Heart left ventricle (tissue), 7 donors: ENCODE results near the gene APOA4.

GRCh38 chr11:114161760-114162514 lies 102.4 kb downstream of the ZBTB16 start:
- PRO-cap, 6 experiments, result no peak in any of the 6 experiments
- RAMPAGE, long total RNA, 2 experiments, result no peak in any of the 2 experiments
- RRBS, result no CpG with 5 or more reads among the region's 7 CpGs

DNA sequence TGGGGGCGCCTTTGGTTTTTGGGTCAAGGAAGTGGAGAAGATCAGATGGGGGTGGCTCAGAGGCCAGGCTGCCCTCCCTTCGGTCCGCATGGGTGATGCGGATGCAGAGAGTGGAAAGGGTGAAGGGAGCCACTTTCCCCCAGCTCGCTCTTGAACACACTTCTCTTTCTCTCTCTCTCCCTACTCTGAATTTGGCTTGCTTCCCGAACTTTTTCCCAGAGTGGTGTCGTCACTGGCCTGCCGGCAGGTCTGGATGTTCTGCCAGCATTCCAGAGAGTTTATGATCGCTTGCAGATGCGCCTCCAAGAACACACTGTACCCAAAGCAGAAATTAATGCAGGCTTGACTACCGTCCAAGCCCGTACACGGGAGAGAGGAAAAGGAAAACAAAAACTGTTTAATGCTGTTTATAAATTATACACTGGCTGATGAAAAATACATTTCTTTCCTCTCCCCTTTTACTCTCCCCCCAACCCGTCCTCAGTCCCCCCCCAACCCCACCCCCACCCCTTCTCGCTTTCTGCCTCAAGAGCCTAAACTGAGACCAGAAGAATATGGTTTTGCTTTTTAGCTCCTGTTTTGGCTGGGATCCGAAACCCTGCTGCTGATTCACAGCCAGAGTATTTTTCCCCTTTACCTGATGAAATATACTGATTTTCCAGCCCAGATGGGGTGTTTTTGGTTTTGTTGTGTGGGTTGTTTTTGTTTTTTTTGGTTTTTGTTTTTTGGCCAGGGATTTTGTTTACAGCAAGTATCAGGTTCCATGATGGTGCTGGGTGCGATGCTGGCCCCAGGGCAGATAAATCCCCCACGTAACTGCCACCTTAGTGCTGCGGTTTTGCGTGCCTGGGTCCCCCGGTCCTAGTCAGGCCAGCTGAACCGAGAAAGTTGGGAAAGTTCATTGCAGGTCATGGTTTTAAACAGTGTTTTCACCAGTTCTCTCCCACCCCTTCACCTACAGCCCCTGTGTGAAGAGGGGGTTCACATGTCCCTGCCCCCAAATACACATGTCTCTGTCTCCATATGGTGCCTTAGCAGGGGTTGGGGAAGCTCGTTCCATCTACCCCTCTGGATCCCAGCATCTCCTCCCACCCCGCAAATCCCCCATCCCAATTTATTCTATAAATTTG lies 103.6 kb downstream of the ZBTB16 start:
- PRO-cap, 6 experiments, result peak in 5 of 6 experiments; most common plus-strand start position 330 of the sequence (in 2); most common minus-strand start position 112 of the sequence (in 3)
- RAMPAGE, long total RNA, 2 experiments, result no peak in any of the 2 experiments
- RRBS, result no CpG with 5 or more reads among the region's 24 CpGs

GRCh38 chr11:114165212-114165792 lies 105.8 kb downstream of the ZBTB16 start:
- PRO-cap, 6 experiments, result no peak in any of the 6 experiments
- RAMPAGE, long total RNA, 2 experiments, result no peak in any of the 2 experiments
- RRBS, result no CpG with 5 or more reads among the region's 2 CpGs

- PRO-cap, 6 experiments, result no peak in any of the 6 experiments
- RAMPAGE, long total RNA, 2 experiments, result no peak in any of the 2 experiments
- RRBS, result no CpG with 5 or more reads among the region's 4 CpGs
These were observed 103.5 kb upstream of the NNMT start for GRCh38 chr11:114192720-114193123.

GRCh38 chr11:114200223-114201083 lies 95.7 kb upstream of the NNMT start:
- PRO-cap, 6 experiments, result no peak in any of the 6 experiments
- RAMPAGE, long total RNA, 2 experiments, result no peak in any of the 2 experiments
- RRBS, result no CpG with 5 or more reads among the region's 7 CpGs

DNA sequence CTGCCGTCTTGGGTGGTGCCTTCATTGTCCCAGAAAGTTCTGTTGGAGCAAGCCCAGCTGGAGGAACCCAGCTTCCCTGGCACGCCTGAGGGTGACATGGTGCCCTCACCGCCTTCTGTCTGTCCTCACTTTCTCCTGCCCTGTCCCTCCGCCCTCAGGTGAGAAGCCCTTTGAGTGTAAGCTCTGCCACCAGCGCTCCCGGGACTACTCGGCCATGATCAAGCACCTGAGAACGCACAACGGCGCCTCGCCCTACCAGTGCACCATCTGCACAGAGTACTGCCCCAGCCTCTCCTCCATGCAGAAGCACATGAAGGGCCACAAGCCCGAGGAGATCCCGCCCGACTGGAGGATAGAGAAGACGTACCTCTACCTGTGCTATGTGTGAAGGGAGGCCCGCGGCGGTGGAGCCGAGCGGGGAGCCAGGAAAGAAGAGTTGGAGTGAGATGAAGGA lies 46.0 kb upstream of the NNMT start:
- PRO-cap, 6 experiments, result no peak in any of the 6 experiments
- RAMPAGE, long total RNA, 2 experiments, result no peak in any of the 2 experiments
- RRBS, result no CpG with 5 or more reads among the region's 20 CpGs

DNA sequence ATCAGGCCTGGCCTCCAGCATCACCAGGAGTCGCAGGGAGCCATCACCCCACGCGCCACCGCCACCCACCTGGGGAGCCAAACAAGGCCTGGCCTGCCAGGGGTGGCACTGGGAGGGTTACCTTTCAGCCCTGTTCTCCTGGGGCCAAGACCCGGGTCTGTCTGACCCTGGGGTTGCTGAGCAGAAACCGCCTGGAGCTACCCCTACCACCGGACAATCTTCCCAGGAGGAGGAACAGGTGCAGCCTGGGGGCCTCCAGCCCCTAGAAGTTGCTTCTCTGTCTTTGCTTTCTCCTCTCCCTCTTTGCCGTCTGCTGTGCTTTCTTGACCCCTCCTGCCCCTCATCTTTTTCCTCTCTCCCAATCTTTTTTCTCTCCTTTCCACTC lies 39.2 kb upstream of the NNMT start:
- PRO-cap, 6 experiments, result no peak in any of the 6 experiments
- RAMPAGE, long total RNA, 2 experiments, result no peak in any of the 2 experiments
- RRBS, result 67% methylated on average over 3 of the region's 8 CpGs

- PRO-cap, 6 experiments, result peak in 2 of 6 experiments; most common plus-strand start chr11:114280915 (in 2)
- RAMPAGE, long total RNA, 2 experiments, result no peak in any of the 2 experiments
- RRBS, result 12% methylated on average over 4 of the region's 9 CpGs
These were observed 15.6 kb upstream of the NNMT start for GRCh38 chr11:114280472-114281128.

DNA sequence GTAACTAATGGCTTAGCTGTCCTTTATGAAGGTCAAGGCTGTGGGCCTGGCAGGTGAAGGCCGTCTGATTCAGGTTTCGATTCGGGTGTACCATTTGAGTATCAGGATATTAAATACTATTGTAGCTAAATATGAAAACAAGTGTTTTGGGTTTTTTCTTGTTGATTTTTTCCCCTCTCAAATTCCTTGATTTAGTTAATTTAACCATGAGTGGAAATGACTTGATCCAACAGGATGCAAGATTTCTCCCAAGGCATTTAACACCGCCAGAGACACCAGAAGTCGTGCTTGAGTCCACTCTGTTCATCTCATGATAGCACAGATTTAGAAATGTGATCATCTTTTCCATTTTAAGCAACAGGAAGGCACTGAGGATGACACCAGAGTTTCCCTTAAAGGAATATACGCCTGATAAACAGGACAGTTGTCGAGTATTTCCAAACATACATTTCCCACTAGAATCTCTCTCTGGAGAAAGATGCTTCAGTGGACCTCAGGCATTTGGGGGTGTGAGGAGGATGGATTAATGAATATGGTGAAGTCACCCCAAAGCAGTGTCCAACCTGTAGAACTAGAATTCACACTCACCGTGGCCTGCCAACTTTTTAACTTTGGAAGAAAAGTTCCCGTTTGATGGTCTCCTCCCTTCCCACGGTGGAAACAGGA lies 318.7 kb downstream of the CADM1 start:
- PRO-cap, 6 experiments, result no peak in any of the 6 experiments
- RAMPAGE, long total RNA, 2 experiments, result no peak in any of the 2 experiments
- RRBS, result no CpG with 5 or more reads among the region's 10 CpGs

DNA sequence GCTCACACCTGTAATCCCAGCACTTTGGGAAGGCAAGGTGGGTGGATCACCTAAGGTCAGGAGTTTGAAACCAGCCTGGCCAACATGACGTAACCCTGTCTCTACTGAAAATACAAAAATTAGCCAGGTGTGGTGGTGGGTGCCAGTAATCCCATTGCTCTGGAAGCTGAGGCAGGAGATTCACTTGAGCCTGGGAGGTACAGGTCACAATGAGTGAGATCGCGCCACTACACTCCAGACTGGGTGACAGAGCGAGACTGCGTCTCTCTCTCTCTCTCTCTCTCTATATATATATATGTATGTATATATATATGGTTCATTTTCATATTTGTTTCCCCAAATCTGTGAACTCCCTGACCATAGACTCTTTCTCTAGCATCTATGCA lies 56.4 kb upstream of the CADM1 start:
- PRO-cap, 6 experiments, result no peak in any of the 6 experiments
- RAMPAGE, long total RNA, 2 experiments, result no peak in any of the 2 experiments
- RRBS, result no CpG with 5 or more reads among the region's 5 CpGs

DNA sequence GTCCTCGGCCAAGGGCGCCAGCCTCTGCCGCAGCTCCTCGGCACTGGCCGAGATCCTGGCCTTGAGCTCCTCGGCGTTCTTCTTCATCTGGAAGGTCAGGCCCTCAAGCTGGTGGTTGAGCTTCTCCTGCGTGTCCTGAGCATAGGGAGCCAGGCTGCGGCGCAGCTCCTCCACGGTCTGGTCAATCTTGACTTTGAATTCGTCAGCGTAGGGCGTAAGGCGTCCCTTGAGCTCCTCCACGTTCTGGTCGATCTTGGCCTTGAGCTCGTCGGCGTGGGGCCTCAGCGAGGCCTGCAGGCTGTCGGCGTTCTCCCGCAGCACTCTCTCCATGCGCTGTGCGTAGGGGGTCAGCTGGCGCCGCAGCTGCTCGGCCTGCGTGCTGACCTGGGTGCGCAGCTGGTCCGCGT lies 1.9 kb downstream of the APOA4 start:
- PRO-cap, 6 experiments, result no peak in any of the 6 experiments
- RAMPAGE, long total RNA, 2 experiments, result no peak in any of the 2 experiments
- RRBS, result no CpG with 5 or more reads among the region's 33 CpGs

DNA sequence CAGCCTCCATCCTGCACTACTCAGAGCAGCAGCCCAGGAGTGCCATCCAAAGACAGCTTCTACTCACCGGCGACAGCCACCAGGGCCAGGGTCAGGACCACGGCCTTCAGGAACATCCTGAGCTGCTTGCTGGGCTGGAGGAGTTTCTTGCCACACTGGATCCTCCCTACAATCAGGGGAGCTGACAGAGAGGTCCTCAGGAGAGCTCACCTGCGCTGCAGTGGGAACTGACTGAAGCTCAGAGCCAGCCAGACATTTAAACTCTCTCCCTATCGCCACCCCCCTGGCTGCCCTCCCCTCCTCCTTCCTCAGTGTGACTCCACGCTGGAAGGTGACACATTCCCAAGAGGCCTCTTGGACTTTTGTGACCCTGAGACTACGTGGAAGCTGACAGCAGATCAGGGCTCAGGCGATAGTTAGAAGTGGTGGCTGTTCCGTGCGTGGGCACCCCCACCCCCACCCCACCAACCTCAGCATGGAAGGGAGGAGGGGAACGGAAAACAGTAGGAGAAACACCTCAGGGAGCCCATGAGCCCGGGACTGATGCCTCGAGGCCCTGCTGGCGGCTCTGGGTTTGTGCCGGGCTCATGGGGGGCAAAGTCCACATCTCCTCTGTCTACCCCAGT lies at the start of gene APOA4:
APOA4 (minus strand) TSS at position 229 of the 626 bp plus-strand sequence.
- PRO-cap, 6 experiments, result no peak in any of the 6 experiments
- RAMPAGE, long total RNA, 2 experiments, result no peak in any of the 2 experiments
- RRBS, result 71% methylated on average over 4 of the region's 15 CpGs

DNA sequence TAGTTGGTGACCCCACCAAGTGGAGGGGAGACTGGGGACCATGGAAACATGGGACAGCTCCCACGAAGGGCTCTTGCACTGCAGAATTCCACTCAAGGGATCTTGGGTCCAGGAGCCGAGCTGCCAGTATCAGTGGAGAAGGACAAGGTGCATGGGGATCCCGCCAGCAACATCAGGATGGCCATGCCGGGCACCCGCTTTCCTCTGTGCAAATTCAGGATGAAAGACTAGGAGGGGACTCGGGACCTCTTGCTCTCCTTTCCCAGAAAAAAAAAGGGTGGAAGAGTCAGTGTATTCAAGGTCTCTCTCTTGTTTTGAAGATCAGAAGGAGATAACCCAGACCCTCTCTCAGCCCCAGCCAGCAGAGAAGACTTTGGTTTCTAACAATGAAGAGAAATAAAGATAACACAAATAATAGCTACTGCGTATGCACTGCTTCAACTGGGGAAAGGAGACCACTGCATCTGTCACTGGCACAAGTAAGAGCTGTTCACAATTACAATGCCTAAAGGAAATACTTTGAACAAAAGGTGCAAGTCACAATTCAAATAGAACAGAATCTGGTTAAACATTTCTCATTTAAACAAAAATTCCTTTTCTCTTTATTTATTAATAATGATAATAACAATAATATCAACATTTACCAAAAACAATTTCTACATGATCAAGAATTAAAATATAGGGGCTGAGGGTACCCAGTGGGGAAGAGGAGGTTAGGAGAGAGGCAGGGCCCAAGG lies 6.5 kb upstream of the APOA1 start:
- PRO-cap, 6 experiments, result no peak in any of the 6 experiments
- RAMPAGE, long total RNA, 2 experiments, result no peak in any of the 2 experiments
- RRBS, result no CpG with 5 or more reads among the region's 7 CpGs

- PRO-cap, 6 experiments, result no peak in any of the 6 experiments
- RAMPAGE, long total RNA, 2 experiments, result no peak in any of the 2 experiments
- RRBS, result no CpG with 5 or more reads among the region's 5 CpGs
These were observed 7.8 kb upstream of the APOA1 start for GRCh38 chr11:116845079-116845771.

DNA sequence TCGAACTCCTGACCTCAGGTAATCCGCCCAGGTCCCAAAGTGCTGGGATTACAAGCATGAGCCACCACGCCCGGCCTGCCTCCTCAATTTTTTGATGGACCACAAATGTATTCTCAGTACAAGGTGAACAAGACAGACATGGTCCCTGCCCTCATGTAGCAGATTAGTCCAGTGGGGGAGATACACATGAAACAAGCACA lies 76.9 kb upstream of the APOA1 start:
- PRO-cap, 6 experiments, result no peak in any of the 6 experiments
- RAMPAGE, long total RNA, 2 experiments, result no peak in any of the 2 experiments
- RRBS, result no CpG with 5 or more reads among the region's 4 CpGs

DNA sequence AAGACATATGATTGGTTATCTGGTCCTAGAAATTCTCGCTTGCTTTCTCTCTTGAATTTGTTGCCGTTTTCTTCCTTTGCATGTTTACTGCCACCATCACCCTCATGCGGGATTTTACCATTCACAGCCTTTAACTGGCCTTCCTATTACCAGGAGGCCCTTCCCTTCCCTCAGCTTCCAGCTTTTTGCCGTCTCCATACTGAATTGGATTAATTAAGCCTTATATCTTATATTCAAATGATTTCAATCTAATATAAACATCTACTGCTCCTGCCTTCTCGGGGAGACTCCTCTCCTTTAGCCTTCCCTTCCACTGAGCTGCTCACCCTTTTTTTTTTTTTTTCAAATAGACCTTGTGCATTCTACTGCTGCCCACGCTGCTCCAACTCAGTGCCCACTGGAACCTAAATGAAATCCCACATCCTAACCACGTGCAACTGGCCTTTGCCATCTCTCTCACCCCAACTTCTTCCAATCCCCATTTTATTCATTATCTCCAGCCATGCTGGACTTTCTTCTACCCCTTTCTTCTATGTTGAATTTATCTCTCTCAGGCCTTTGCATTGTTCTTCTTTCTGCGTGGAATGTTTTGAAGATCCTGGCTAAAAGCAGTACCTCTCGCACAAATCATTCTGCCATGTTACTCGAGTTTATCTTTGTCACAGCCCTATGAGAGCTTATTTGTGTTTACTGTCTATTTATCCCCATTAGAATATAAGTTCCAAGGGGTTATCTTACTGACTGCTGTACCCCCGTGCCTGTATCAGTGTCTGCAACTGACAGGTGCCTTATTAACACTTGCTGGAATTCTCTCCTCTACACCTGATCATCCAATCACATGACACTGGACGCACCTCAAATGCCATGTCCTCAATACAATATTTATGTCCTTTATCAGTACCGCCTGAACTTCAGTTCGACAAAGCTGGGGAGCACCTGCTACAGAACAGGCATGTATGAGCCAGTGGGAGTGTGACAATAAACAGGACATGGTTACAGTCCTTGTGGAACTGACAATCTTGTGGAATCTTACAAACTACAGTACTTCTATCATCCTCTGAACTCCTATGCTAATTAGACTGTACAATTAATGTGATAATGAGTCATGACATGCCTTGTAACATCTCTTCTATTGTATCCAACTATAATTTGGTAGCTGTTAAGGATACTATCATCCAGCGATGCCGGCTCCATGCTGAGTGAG lies 82.8 kb upstream of the APOA1 start:
- PRO-cap, 6 experiments, result no peak in any of the 6 experiments
- RAMPAGE, long total RNA, 2 experiments, result no peak in any of the 2 experiments
- RRBS, result no CpG with 5 or more reads among the region's 16 CpGs

DNA sequence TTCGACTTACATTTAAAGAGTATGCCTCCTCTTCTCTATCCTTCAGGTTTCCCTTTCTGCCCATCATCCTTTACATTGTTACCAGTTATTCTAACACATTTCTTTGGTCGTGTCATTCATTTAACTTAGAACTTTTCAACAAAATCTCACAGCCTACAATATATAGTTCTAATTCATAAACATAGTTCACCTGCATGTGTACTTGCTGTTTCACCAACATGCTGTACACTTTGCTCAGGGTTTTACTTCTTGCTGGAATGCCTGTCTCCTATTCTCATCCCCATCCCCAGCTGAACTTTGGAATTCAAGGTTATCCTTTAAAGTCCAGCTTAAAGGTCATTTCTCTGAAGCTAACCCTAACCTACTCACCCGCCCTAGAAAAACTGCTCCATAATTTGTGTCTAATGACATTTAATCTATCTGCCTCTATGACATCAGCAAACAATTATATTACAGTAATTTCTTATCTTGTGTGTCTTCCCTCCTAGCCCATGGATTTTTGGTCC lies 99.3 kb upstream of the APOA1 start:
- PRO-cap, 6 experiments, result no peak in any of the 6 experiments
- RAMPAGE, long total RNA, 2 experiments, result no peak in any of the 2 experiments
- RRBS, result no CpG with 5 or more reads among the region's 3 CpGs

DNA sequence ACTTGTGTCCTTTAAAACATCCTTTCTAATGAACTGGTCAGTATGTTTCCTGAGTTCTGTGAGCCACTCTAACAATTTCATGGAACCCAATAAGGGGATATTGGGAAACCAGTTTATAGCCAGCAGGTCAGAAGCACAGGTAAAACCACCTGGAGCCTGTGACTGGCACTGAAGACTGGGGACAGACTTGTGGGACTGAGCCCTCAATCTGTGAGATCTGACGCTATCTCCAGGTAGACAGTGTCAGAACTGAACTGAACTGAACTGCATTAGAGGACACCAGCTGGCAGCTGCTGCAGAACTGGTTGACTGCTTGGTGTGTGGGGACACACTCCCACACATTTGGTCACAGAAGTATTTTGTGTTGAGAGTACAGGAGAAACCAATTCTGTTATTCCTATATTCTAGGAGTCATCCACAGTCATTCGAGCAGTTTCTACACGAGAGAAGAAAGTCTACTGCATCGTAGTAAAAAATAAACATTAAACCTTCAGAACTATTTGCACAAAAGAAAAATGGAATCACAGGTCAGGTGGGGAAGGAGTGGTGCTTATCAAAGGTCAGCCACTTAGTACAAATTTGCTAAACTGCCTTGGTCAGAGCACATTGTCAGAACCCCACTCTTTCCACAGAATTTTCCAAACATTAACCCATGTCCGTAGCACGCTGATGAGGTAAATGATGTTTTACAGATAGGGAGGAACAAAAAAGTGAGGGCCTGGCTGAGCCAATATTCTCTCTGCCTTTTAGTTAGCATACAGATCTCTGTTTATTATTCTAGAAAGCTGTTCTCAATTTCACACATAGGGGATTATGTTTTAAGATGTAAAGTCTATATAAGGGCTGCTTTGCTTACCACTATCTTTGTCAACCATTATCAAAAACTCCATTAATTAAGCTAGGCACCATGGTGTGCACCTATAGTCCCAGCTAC lies 77.2 kb downstream of the SIK3 start:
- PRO-cap, 6 experiments, result no peak in any of the 6 experiments
- RAMPAGE, long total RNA, 2 experiments, result no peak in any of the 2 experiments
- RRBS, result no CpG with 5 or more reads among the region's 6 CpGs

DNA sequence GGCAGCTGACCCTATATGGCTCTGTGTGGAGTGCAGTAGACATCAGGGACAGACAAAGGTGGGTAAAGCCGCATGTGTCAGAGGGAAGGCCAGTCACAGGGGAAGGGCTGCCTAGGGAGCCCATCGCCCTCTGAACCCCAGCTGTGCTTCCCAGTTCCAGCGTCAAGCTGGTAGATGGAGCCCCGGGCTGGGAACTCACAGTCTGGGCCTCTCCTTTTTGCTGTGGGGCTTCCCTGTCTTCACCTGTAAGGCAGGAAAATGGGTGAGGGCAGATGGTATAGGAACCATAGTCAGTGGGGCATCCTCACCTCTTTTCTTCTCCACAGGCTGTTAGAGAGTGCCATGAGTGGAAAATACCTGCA lies 6.6 kb upstream of the PAFAH1B2 start:
- PRO-cap, 6 experiments, result peak in 2 of 6 experiments; most common plus-strand start position 92 of the sequence (in 2)
- RAMPAGE, long total RNA, 2 experiments, result no peak in any of the 2 experiments
- RRBS, result no CpG with 5 or more reads among the region's 4 CpGs

GRCh38 chr11:117189440-117190113 lies 9.6 kb upstream of the TAGLN start:
- PRO-cap, 6 experiments, result no peak in any of the 6 experiments
- RAMPAGE, long total RNA, 2 experiments, result no peak in any of the 2 experiments
- RRBS, result no CpG with 5 or more reads among the region's 17 CpGs